GM12878 (cell line): ENCODE data around the genes INO80C and PIK3C3.

DNA sequence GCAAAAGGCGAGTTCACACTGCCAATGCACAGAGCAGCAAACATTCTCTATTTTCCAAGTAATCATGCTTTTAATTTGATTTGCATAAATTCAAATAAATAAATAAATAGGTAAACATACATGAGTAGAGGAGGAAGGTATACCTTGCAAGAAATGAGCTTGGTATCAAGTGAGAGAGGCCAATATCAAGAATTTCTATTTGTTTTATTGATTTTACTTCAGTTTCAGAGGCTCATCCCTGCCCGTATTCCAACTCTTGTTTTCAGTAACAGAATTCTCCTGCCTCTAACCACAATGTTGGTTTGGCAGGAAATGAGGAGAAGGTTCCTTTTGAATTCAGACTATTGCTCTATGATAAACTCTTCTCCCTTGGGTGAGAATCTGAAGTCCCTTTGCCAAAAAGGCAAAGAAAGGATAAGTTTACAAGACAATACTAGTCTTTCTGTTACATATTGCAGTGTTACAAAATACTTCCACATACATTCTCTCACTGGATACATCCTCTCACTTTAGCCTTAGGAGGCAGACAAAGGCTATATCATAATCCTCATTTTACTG is 68.3 kb upstream of the ZNF397 start:
- RAMPAGE, long total RNA, result no peak
- RRBS, 2 experiments, result no CpG with 5 or more reads among the region's 2 CpGs
CAGE:
- cytosol, long polyA minus RNA, result no peak
- cytosol, long polyA plus RNA, result no peak
- long polyA plus RNA, result no peak
- nucleolus, long total RNA, result no peak
- nucleus, long polyA plus RNA, result no peak
- nucleus, long total RNA, result no peak

DNA sequence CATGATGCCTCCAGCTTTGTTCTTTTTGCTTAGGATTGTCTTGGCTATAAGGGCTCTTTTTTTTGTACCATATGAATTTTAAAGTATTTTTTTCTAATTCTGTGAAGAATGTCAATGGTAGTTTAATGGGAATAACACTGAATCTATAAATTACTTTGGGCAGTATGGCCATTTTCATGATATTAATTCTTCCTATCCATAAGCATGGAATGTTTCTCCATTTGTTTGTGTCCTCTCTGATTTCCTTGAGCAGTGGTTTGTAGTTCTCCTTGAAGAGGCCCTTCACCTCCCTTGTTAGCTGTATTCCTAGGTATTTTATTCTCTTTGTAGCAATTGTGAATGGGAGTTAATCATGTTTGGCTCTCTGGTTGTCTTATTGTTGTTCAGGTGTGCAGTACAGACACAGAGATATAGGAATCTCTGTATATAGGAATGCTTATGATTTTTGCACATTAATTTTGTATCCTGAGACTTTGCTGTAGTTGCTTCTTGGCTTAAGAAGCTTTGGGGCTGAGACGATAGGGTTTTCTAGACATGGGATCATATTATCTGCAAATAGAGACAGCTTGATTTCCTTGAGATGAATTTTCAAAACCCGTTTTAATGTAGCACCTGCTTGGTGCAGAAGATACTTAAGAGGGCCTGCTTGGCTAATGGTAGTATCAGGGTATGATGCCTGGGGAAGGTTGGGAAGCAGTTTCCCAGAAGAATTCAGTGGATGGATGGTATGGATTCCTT is 20.6 kb downstream of the ZNF397 start:
- RAMPAGE, long total RNA, result no peak
- RRBS, 2 experiments, result no CpG with 5 or more reads among the region's 2 CpGs
CAGE:
- cytosol, long polyA minus RNA, result no peak
- cytosol, long polyA plus RNA, result no peak
- long polyA plus RNA, result no peak
- nucleolus, long total RNA, result no peak
- nucleus, long polyA plus RNA, result no peak
- nucleus, long total RNA, result no peak

- RAMPAGE, long total RNA, result no peak
- RRBS, 2 experiments, result no CpG with 5 or more reads among the region's 2 CpGs
CAGE:
- cytosol, long polyA minus RNA, result start-site peak on the minus strand at chr18:35335931-35335941, 46 reads
- cytosol, long polyA plus RNA, result no peak
- long polyA plus RNA, result no peak
- nucleolus, long total RNA, result no peak
- nucleus, long polyA plus RNA, result no peak
- nucleus, long total RNA, result no peak
Observed at GRCh38 chr18:35335713-35336093, 8.5 kb downstream of the ZNF24 start.

DNA sequence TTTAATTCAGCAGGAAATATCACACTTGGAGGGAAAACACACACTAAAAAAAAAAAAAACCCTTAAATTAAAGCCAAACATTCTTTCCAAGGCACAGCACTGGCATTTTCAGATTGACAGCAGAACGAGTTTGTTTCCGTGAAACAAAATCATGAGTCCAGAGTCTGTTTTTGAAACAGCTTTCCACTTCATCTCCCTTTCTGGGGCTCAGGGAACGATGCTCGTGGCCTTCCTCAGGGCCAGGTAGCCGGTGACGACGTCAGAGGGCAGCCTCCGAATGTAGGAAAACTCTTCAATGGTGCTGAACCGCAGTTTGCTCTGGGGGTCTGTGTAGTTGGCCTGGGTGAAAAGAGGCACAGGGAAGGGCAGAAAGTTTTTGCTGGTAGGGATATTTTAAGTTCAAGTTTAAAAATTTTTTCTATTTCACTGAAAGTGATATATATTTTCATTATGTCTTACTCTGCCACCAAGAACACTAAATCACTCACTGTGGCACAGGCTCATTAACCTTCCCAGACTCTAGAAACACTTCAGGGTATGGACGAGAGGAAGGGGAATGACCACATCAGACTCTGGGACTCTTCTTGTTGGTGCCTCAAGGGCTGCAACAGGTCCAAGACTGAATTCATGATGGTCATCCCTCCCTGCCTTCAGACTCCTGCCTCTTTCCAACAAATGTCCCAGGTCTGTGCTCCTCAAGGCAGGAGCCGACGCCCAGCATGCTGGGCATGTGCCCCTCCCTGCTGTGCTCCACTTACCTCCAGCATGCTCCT is 29.2 kb downstream of the INO80C start:
- RAMPAGE, long total RNA, result no peak
- RRBS, 2 experiments, result no CpG with 5 or more reads among the region's 12 CpGs
CAGE:
- cytosol, long polyA minus RNA, result no peak
- cytosol, long polyA plus RNA, result no peak
- long polyA plus RNA, result no peak
- nucleolus, long total RNA, result no peak
- nucleus, long polyA plus RNA, result no peak
- nucleus, long total RNA, result no peak

- RAMPAGE, long total RNA, result start-site peak on the plus strand at chr18:35497683-35497709, 6 and 19 reads in 2 replicates; start-site peak on the minus strand at chr18:35497914-35497931, 25 and 66 reads in 2 replicates
- RRBS, 2 experiments, result no CpG with 5 or more reads among the region's 68 CpGs
CAGE:
- cytosol, long polyA minus RNA, result no peak
- cytosol, long polyA plus RNA, result start-site peak on the minus strand at chr18:35497899-35497944, 286 and 477 reads in 2 replicates
- long polyA plus RNA, result start-site peak on the minus strand at chr18:35497899-35497964, 101 and 776 reads in 2 replicates
- nucleolus, long total RNA, result start-site peak on the plus strand at chr18:35497705-35497755, 5 reads
- nucleus, long polyA plus RNA, result start-site peak on the minus strand at chr18:35497596-35497619, 23 and 30 reads in 2 replicates; start-site peak on the plus strand at chr18:35497696-35497715, 20 and 21 reads in 2 replicates; start-site peak on the minus strand at chr18:35497900-35497940, 203 and 52 reads in 2 replicates
- nucleus, long total RNA, result no peak
Observed at GRCh38 chr18:35497469-35498468, at the start of gene INO80C. Gene INO80C, minus strand, starts transcription at chr18:35497960.

- RAMPAGE, long total RNA, result no peak
- RRBS, 2 experiments, result no CpG with 5 or more reads among the region's 11 CpGs
CAGE:
- cytosol, long polyA minus RNA, result no peak
- cytosol, long polyA plus RNA, result no peak
- long polyA plus RNA, result no peak
- nucleolus, long total RNA, result no peak
- nucleus, long polyA plus RNA, result no peak
- nucleus, long total RNA, result no peak
Observed at GRCh38 chr18:35498523-35498861, 732 bp upstream of the INO80C start.

DNA sequence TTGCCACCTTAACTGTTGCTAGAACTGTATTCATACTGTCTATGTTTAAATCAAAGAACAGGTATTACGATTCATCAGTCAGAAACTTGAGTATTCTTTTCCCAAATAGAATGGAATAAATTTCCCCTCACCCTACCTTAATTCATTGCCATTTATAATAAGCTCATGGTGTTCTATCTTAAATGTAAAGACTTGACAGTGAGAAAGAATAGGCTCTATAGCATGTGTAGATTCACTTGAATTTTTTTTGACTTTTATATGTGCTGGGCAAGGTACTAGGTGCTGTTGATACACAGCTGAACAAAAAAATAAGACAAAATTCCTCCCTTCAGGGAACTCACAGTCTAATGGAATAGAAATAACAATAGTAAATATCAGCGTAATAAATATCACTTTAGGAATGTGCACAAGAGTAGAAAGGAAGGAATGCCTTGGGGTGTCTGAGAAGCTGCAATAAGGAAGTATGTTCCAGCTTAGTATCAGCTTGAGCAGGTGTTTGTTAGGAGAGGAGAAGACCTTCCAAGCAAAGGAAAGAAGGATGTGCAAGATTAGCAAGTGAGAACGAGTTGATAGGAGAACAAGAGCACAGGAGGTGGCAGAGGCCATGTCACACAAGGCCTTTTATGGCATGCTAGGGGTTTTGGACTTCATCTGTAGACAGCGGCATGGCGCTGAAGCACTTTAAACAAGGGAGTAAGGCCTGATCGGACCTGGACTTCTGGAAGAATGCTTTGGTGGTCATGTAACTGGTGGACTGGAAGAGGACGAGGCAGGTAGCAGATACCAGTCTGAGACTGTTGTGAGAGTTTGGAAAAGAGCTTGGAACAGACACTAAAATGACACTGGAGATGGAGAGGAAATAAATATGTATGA is 74.7 kb downstream of the GALNT1 start:
- RAMPAGE, long total RNA, result no peak
- RRBS, 2 experiments, result no CpG with 5 or more reads among the region's 7 CpGs
CAGE:
- cytosol, long polyA minus RNA, result no peak
- cytosol, long polyA plus RNA, result no peak
- long polyA plus RNA, result no peak
- nucleolus, long total RNA, result no peak
- nucleus, long polyA plus RNA, result no peak
- nucleus, long total RNA, result no peak

- RAMPAGE, long total RNA, result no peak
- RRBS, 2 experiments, result 5 to 18% methylated on average over 1 of the region's 24 CpGs
CAGE:
- cytosol, long polyA minus RNA, result no peak
- cytosol, long polyA plus RNA, result no peak
- long polyA plus RNA, result no peak
- nucleolus, long total RNA, result no peak
- nucleus, long polyA plus RNA, result no peak
- nucleus, long total RNA, result no peak
Observed at GRCh38 chr18:35949122-35950156, 23.0 kb upstream of the C18orf21 start.

DNA sequence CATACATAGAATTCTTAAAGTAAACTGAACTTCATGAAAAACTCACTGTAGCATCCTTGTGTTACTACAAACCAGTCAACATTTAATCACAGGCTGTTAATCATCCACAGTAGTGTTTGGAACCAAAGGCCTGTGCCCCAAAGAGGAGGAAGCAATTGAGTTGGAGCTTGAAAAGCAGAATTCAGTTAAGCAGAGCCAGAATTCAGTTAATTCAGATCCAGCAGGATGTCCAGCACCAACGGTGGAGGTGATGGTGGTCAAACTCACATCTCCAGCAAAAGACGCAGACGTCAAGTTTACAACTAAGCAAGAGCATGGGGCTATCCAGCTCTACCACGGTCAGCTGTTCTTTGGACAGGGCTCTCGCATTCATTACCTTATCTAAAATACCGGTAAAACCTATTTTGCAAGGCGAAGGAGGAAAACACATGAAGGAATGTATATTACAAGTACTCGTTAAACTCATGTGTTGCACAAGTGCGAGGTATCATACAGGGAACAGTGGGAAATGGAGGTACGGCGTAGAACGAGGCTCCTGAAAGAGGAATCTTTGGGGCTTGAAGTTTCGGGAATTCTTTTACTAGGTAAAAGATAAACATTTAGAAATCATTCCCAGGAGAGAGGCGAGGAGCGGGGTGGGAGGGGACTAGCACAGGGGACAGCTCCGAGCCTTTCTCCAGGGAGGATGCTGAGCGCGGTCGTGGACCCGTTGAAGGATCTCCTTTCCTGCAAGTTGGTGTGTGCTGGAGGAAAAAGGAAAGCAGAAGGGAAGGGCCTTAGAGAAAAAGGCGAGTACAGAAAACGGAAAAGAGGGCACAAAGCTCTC is 942 bp downstream of the SLC39A6 start:
- RAMPAGE, long total RNA, result no peak
- RRBS, 2 experiments, result no CpG with 5 or more reads among the region's 22 CpGs
CAGE:
- cytosol, long polyA minus RNA, result no peak
- cytosol, long polyA plus RNA, result no peak
- long polyA plus RNA, result no peak
- nucleolus, long total RNA, result no peak
- nucleus, long polyA plus RNA, result no peak
- nucleus, long total RNA, result no peak

GRCh38 chr18:36155874-36156437 is 26.3 kb downstream of the ELP2 start:
- RAMPAGE, long total RNA, result no peak
- RRBS, 2 experiments, result no CpG with 5 or more reads among the region's 3 CpGs
CAGE:
- cytosol, long polyA minus RNA, result no peak
- cytosol, long polyA plus RNA, result no peak
- long polyA plus RNA, result no peak
- nucleolus, long total RNA, result no peak
- nucleus, long polyA plus RNA, result no peak
- nucleus, long total RNA, result no peak

DNA sequence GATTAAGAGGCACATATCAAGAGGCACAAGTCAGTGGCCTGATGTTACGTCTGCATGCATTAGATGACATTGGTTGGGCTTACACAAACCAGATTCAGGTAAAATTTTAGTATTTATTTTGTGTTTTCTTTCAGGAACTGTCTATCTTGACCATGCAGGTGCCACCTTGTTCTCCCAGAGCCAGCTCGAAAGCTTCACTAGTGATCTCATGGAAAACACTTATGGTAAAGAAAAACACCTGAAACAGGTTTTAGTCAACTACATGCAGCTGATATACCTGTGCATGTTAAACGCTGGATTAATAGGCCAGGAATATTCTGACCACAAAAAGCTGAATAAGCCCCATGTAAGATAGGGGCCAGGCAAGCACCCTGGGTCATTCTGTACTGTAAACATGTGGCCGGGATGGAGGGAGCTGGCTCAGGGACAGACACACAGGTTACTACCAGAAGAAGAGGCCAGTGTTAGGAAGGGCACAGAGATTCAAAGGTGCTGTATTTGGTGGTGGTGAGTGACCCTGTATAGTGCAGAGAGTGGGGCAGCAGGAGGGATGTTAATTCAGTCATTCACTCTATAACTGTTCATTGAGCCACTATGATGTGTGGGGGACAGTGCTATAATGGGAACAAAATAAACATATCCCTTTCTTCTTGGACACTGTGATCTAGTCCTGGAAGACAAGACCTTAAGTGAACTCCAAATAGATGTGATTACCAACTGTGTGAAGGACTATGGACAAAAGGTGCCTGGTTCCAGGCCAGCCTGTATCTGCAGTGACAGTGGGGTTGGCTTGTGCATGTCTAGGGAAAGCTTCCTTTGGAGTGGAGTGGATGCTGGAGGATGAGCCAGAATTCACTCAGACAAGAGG is 8.1 kb downstream of the MOCOS start:
- RAMPAGE, long total RNA, result no peak
- RRBS, 2 experiments, result no CpG with 5 or more reads among the region's 4 CpGs
CAGE:
- cytosol, long polyA minus RNA, result no peak
- cytosol, long polyA plus RNA, result no peak
- long polyA plus RNA, result no peak
- nucleolus, long total RNA, result no peak
- nucleus, long polyA plus RNA, result no peak
- nucleus, long total RNA, result no peak

DNA sequence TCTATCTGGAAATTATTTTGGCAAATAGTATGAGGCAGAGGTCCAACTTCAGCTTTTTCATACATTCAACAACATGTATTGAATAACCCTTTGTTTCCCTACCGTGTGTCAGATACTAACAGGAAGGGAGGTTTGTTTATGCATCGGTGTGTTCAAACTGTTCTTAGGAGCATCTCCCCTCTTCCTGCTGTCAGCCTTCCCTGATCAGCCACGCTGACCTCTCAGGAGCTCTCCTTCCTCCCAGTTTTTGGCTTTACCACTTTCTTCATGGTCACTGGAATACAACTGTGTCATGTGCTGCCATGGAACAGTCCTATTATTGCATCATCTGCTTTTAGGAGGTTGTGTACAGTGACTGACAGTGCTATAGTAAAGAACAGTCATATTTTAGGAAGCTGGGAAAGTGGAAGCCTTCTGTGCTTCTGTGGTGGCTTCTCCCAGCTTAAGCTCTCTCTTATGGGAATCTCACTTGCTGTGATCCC is 165.6 kb downstream of the TPGS2 start:
- RAMPAGE, long total RNA, result no peak
- RRBS, 2 experiments, result no CpG with 5 or more reads among the region's 3 CpGs
CAGE:
- cytosol, long polyA minus RNA, result no peak
- cytosol, long polyA plus RNA, result no peak
- long polyA plus RNA, result no peak
- nucleolus, long total RNA, result no peak
- nucleus, long polyA plus RNA, result no peak
- nucleus, long total RNA, result no peak

DNA sequence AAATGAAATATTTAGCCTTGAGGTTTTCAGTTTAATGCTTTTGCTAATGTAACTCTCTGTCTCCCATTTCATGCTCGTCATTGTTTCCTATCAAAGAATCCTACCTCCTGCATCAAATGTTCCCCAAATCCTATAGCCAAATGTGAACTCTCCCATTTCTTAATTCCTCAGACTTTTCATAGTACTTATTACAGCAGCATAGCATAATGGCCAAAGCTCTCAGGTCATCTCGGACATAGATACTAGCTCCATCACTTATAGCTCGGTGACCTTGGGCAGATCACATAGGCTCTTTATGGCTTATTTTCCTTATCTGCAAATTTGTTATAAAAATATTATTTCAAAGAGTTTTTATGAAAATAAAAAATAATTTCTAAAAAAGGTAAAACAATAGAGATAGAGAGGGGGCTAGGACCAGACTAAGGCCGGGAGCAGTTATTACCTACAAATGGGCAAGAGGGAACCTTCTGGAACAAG is 341.6 kb downstream of the KIAA1328 start:
- RAMPAGE, long total RNA, result no peak
- RRBS, 2 experiments, result no CpG with 5 or more reads among the region's 4 CpGs
CAGE:
- cytosol, long polyA minus RNA, result no peak
- cytosol, long polyA plus RNA, result no peak
- long polyA plus RNA, result no peak
- nucleolus, long total RNA, result no peak
- nucleus, long polyA plus RNA, result no peak
- nucleus, long total RNA, result no peak

- RAMPAGE, long total RNA, result no peak
- RRBS, 2 experiments, result 16 to 34% methylated on average over 37 to 45 of the region's 92 CpGs
CAGE:
- cytosol, long polyA minus RNA, result no peak
- cytosol, long polyA plus RNA, result no peak
- long polyA plus RNA, result no peak
- nucleolus, long total RNA, result no peak
- nucleus, long polyA plus RNA, result no peak
- nucleus, long total RNA, result no peak
Observed at GRCh38 chr18:37485146-37485985, 80.2 kb downstream of the CELF4 start.

- RAMPAGE, long total RNA, result no peak
- RRBS, 2 experiments, result 10 to 14% methylated on average over 8 of the region's 14 CpGs
CAGE:
- cytosol, long polyA minus RNA, result no peak
- cytosol, long polyA plus RNA, result no peak
- long polyA plus RNA, result no peak
- nucleolus, long total RNA, result no peak
- nucleus, long polyA plus RNA, result no peak
- nucleus, long total RNA, result no peak
Observed at GRCh38 chr18:37487221-37487835, 78.3 kb downstream of the CELF4 start.

- RAMPAGE, long total RNA, result no peak
CAGE:
- cytosol, long polyA minus RNA, result no peak
- cytosol, long polyA plus RNA, result no peak
- long polyA plus RNA, result no peak
- nucleolus, long total RNA, result no peak
- nucleus, long polyA plus RNA, result no peak
- nucleus, long total RNA, result no peak
Observed at GRCh38 chr18:38725522-38725721, 1159.8 kb upstream of the CELF4 start.

DNA sequence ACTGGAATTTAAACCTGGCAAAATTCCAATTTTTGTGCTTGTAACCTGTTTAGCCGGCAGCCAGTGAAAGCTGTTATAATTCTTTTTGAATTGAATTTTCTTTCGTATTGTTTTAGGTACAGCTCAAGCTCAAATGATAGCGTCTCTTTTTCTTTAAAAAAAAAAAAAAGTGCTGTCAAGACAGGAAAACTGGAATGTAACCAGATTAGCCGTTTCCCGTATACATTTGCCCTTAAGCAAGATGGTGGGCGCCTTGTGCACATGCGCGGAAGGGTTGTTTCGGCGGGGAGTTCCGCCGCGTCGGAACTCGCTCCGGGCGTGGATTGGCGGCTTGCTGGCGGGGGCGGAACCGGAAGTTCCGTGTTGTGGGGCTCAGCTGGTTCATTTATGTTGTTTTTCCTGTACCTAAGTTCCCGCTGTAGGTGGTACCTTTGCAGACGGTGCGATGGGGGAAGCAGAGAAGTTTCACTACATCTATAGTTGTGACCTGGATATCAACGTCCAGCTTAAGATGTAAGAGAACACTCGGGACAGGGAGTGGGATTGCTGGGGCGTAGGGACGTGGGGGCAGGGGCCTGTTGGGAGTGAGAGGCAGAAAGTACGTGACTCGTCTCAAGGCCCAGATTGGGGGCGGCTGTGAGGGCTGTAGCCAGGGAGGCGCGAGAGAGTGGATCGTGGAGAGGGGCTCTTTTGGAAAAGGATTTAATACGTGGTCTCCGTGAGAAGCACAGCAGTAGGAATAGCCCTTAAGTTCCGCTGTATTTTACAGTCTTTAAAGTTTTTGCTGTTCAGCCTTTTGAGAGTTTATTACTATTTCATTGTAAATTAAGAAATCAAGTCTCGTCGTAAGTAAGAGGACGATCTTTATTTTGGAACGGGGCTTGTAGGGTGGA is at the start of gene PIK3C3:
Gene PIK3C3 (plus strand): TSS at position 388 of the 893 bp plus-strand sequence.
- RAMPAGE, long total RNA, result no peak
- RRBS, 2 experiments, result under 1 to 2% methylated on average over 6 to 13 of the region's 42 CpGs
CAGE:
- cytosol, long polyA minus RNA, result start-site peak on the plus strand centred at position 410 of the sequence, 12 bp wide, 296 reads
- cytosol, long polyA plus RNA, result start-site peak on the plus strand centred at position 431 of the sequence, 47 bp wide, 161 and 102 reads in 2 replicates
- long polyA plus RNA, result start-site peak on the plus strand centred at position 393 of the sequence, 88 bp wide, 410 and 543 reads in 2 replicates
- nucleolus, long total RNA, result start-site peak on the plus strand centred at position 402 of the sequence, 48 bp wide, 847 reads
- nucleus, long polyA plus RNA, result start-site peak on the plus strand centred at position 413 of the sequence, 129 bp wide, 1,110 and 1,439 reads in 2 replicates
- nucleus, long total RNA, result start-site peak on the plus strand centred at position 376 of the sequence, 35 bp wide, 116 reads

GRCh38 chr18:42298683-42299309 is 343.8 kb downstream of the PIK3C3 start:
- RAMPAGE, long total RNA, result no peak
- RRBS, 2 experiments, result no CpG with 5 or more reads among the region's 9 CpGs
CAGE:
- cytosol, long polyA minus RNA, result no peak
- cytosol, long polyA plus RNA, result no peak
- long polyA plus RNA, result no peak
- nucleolus, long total RNA, result no peak
- nucleus, long polyA plus RNA, result no peak
- nucleus, long total RNA, result no peak

DNA sequence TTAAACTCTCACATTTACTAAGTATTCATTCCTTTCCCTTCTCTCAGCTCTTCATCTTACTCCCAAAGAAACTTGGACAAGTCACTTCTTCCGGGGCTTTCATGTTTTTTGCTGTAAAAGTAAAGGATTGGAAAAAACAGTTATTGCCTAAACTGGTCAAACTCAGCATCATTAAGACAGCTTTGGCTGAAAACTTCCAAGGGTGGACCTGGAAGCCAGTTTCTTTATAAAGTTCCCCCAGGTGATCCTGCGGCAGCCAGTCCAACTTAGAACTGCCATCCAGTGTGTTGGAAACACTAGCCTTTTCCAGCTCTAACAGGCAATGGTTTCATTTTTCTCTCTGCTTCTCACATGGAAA is 91.2 kb upstream of the SETBP1 start:
- RAMPAGE, long total RNA, result no peak
- RRBS, 2 experiments, result no CpG with 5 or more reads among the region's 2 CpGs
CAGE:
- cytosol, long polyA minus RNA, result no peak
- cytosol, long polyA plus RNA, result no peak
- long polyA plus RNA, result no peak
- nucleolus, long total RNA, result no peak
- nucleus, long polyA plus RNA, result no peak
- nucleus, long total RNA, result no peak

DNA sequence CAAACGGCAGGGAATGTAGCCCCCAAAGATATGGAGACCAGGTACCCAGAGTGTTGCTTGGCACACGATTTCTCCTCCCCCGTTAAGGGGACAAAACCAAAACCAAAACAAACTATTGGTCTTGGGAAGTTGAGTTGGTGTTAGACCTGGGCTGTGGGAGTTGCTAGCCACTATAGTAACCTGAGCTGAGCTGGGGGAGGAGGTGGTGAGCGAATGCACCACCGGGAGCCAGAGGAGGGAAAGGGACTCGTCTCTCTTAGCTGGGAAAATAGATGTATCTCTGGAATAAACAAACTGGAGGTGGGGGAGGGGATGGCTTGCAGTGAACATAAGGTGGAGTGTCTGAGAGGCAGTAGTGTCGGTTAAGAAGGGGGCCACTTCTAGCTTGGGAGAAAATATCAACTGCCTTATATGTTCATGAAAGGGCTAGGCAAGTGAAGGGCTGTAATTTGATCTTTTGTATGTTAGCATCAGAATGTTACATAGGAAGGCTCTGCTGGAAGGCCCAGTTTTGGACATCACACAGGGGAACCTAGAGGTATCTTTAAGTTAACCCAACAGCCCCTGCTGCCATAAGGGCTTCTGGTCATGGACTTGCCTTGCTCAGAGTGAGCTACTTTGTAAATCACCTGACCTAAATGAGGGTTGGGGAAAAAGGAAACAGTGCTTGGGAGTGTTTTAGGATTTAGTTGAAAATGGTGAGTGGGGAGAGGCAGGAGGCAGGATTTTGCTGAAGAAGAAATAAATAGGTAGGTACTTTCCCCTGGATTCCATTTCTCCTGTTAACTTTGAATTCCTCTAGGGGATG is 2.2 kb downstream of the SETBP1 start:
- RAMPAGE, long total RNA, result no peak
- RRBS, 2 experiments, result no CpG with 5 or more reads among the region's 7 CpGs
CAGE:
- cytosol, long polyA minus RNA, result no peak
- cytosol, long polyA plus RNA, result no peak
- long polyA plus RNA, result no peak
- nucleolus, long total RNA, result no peak
- nucleus, long polyA plus RNA, result no peak
- nucleus, long total RNA, result no peak